SJSA1 (cell line): Measurements from ENCODE around the gene PLXNA2.

GRCh38 chr1:207890051-207891088, 20.6 kb downstream of the CD34 start:
- RAMPAGE, long total RNA, result no peak

DNA sequence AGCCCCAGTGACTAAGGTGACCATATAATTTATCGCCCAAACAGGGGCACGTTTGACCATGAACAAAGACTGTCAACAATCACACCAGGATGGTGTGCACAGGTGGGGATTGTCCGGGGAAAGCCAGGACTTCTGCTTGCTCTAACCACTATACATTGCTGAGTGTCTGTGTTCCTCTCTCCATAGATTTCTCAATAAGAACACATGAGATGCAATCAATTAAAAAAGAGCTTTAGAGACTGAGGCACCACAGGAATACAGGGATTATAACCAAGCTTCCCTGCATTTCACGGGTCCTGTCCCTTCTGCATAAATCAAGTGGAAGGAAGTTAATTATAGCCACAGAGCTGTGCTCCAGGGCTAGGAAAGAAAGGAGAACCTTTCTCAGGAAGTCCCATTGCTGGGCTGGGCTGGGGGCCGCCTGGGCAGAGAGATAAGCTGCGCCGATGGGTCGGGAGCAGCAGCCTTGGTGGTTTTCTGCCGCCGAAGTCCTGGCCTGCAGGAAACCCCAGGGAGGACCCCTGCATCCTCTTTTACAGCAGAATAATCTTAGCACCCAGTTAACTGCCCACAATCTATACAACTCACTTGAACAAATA, 12.5 kb upstream of the CD34 start:
- RAMPAGE, long total RNA, result no peak

- RAMPAGE, long total RNA, result no peak
Observed at GRCh38 chr1:207941483-207942115, 30.7 kb upstream of the CD34 start.

GRCh38 chr1:208149405-208150298, 94.5 kb downstream of the PLXNA2 start:
- RAMPAGE, long total RNA, result no peak

DNA sequence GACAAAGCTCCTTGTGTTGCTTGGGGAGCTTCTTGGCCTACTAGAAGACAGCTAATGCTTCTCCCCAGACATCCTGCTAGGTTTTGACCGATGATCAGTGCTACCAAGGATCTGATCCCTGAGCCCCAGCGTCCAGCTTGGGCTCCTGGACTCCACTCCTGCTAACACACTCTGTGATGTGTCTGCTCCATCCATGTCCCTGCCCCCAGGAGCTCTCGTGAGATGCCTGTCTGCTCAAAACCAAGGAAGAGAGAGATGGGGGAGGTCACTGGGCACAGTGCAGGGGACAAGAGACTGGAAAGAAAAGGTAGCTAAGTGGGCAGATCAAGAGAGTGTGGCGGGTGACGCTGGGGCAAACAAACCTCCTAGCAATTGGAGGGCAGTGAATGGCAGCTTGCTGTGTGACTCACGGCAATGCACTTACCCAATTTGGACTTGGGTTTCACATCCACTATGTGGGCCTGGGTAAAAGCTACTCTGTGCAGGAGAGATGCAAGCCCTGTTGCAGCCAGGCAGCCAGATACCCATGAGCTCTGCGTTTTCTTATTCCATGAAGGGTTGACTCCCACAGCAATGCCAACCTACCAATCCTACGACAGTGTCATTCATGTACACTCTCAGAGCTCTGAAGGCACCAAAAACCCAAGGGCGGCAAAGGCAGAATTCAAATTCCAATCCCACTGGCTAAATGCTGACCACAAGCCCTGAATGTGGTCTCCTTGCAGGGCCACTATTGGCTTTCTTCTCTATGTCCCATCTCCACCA, 9.5 kb downstream of the PLXNA2 start:
- RAMPAGE, long total RNA, result no peak

GRCh38 chr1:208243566-208244757, at the start of gene PLXNA2:
Gene PLXNA2 (minus strand): TSS chr1:208244384.
- RAMPAGE, long total RNA, result no peak

GRCh38 chr1:208487878-208488286, 243.7 kb upstream of the PLXNA2 start:
- RAMPAGE, long total RNA, result no peak

GRCh38 chr1:209133056-209133474, 450.4 kb upstream of the CAMK1G start:
- RAMPAGE, long total RNA, result no peak

DNA sequence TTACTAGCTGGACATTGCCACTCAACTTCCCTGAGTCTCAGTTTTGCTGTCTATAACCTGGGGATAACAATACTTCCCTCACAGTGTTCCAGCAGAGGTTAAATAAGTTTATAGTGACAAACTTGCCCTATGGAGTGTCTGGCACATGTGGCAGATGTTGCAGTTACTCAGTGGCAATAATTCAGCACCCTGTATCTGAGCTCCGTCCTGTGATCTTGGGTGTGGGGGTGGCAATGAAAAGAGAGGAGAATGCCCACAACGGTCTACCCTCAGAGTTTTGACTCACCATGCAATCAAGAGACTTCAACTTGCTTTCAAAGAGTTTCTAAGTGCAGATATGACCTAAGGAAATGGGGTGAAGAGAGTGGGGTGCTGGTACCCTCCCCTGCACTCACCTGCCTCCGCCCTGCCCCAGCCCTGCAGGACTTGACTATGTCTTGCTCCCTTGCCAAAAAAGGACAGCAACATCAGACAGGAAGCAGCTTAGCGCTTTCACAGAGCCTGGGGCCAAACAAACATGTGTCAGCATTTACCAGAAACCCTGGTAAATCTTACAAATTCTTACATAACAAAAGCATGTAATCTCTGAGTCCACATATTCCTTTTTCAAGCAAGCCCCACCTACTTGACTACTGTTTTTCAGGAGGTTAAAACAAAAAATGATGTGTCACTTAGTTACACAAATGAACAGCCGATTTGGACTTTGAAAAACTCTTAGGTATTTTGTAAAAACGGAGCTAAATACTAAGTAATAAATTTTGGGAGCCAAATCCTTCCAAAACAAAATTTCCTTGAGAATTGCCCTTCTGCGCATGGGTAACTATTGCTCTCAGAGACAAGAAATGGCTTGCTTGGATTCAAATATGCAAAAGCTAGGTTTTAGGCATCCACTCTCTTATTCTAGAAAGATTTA, 185.0 kb upstream of the CAMK1G start:
- RAMPAGE, long total RNA, result no peak

DNA sequence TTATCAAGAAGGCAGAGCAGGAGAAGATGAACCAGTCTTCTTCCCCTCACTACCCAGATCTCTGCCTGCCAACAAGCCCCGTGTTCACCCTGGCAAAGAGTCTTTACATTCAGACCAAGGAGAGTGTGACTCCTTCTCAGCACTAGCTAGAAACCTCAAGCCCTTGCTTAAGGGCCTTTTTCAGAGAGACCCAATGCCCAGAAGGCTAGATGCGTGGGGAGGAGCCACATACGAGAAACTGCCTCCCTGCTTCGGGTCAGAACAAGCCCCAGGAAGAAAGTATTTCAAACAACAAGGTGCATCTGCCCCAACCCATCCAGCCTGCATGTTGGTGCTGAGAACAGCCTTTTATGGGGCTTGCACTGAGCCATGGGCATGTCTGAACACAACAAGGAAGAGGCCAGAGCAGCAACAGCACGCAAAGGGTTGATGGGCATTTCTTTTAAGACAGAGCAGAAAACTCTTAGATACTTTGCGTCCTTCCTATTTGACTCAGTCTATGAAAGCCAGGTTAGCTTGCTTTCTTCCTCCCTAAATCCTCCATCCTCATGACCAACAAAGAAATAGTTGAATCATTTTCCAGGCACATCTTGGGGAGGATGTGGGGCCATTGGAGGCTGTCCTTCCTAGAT, 152.6 kb upstream of the CAMK1G start:
- RAMPAGE, long total RNA, result no peak

DNA sequence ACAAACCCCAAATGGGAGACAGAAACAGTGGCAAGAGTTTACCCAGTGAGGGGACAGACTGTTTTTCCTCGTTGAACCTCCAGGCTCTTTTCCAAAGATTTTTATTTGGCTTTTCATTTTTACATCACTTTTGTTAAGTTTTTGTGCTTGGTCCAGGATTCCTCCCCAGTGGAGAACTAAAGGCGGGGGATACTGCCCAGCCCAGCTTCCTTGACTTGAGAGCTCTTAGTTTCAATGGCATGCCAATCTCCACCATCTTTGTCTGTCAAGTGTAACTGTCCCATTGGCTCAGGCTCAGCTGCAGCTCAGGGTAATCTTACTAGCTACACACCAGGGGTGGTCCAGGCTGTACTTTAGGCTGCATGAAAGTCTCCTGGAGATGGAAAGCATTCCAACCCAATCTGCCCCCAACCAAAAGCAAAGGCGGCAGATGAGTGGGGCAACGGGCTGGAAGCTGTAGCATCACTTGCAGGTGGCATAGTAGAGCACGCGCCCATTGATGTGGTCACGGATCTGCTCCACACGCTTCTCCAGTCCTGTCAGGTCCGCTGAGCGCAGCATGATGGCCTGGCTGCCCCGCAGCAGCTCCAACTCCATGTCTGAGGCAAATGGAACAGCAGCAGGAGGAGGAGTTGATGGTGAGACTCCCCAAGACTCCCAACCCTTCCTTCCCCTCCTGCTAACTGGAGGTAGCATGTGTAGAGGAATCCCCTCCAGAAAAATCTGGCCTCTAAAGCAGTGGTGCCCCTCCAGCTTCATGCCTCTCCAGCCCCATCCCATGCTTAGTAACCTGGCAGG, 31.5 kb downstream of the CAMK1G start:
- RAMPAGE, long total RNA, result no peak

- RAMPAGE, long total RNA, result no peak
Observed at GRCh38 chr1:209618442-209618722, 33.8 kb downstream of the LAMB3 start.

GRCh38 chr1:209641742-209642292, 10.4 kb downstream of the LAMB3 start:
- RAMPAGE, long total RNA, result no peak

- RAMPAGE, long total RNA, result no peak
Observed at GRCh38 chr1:209650374-209650762, 1.9 kb downstream of the LAMB3 start.

- RAMPAGE, long total RNA, result no peak
Observed at GRCh38 chr1:209676290-209676580, 1.0 kb downstream of the G0S2 start.

GRCh38 chr1:209741053-209741638, 14.7 kb upstream of the TRAF3IP3 start:
- RAMPAGE, long total RNA, result no peak

DNA sequence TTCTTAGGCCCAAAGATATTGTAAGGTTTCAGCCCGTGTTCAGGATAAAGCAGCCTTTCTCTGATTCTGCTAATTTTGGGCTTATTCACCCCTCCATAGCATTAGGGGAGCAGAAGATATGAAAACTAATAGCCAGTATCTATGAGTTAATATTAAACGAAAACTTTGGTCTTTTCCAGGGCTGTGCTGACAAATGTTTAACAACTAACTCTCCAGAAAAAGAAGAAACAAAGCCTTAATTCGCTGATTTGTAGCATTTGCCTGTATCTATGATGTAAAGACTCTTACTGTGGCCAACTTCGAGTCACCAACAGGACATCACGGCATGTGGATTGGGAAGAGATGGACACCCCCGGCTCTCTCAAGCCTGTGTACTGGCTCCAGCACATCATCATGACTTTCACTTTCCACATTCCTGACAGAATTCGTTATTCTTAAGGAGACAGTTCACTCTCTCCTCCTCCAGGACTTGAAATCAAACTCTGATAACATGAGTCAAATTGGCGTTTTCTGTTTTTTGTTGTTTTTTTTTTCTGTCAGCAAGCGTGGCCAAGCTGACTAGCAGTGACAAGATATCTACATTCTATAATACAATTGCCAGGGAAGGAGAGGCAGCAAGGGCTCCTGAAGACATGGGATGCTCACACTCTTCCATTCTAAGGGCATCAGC, 13.5 kb upstream of the TRAF3IP3 start:
- RAMPAGE, long total RNA, result no peak

DNA sequence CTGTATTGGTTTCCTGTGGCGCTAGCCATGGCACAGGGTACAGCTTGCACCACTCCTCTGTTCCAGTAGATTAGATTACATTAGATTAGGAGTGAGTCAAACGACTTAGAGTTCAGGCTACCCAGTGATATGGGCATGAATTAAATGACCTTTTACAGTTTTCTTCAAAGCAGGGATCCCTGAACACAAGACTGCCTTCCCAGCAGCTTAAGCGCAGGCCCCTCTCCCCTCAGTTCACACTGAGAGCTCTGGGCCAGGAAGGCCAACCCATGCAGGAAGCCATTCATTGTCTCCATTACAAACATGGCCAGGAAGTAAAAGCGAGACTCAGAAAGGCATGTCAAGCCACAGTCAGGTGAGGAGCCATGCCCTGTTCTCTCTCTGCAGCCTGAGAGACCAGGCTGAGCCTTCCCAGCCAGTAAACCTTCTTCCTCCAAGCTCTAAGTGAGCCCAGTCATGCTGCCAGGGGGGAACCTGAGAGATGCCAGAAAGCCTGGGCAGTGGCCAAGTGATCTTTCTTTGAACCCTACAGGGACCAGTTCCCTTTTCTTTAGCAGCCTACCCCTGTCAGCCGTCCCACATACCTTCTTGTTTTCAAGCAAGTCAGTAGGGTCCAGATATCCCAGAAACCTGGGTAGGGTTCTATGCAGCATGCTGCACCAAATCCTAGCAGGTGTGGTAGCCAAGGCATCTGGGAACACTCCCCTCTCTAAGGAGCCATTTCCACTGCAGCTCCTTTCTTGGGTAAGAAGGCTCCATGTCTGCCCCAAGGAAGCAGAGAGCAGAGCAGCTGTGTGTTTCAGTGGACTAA, 813 bp downstream of the TRAF3IP3 start:
- RAMPAGE, long total RNA, result no peak

DNA sequence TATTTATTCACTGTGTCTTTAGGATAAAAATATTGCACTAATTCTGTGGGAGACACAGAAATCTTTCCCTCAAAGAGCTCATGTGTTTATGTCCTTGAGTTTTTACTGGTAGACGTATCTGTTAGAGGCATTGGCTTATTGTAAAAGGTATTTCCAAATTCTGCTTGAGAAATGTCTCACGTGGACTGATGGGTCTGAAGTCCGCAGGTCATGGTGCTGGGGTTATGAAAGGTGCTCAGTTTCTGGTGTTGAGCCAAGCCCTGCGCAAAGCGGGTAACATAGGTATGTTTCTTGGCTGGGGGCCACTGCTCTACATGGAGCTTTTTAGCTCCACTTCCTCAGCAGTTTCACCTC, 10.7 kb downstream of the UTP25 start:
- RAMPAGE, long total RNA, result no peak

GRCh38 chr1:209839549-209840668, 12.1 kb downstream of the UTP25 start:
- RAMPAGE, long total RNA, result no peak